Neural crest cell (in vitro differentiated cells): ENCODE data around the gene FBXW10B.

DNA sequence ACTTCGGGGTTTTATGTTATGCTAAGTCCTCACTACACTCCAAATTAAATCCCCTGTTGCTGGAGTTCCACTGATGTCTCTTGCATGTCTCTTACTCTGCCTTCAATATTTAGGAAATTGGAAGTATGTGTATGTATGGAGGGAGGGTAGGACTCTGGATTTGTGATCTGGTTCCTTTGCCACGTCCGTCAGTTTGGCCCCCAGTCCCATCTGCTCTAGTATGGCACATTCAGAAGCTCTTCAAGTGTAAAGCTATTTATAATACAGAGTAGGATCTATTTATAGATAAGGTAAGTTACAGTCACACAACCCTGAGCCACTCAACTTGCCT, 19.1 kb downstream of the TMEM238L start:
- PRO-cap = no peak

DNA sequence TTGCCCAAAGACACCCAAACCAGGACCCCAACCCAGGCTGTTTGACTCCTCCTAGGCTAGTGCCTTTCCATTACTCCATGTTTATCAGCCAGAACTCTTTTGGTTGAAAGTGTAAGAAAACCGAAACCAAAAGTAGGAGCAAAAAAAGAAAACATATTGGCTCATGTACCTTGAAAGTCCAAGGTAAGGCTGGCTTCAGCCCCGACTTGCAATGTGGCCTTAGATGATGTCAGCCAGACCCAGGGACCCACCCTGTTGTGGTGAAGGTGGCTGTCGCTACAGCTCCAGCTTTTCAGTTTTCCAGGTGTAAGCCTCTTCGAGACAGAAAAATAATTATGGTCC, 20.6 kb downstream of the DNAH9 start:
- PRO-cap = no peak

DNA sequence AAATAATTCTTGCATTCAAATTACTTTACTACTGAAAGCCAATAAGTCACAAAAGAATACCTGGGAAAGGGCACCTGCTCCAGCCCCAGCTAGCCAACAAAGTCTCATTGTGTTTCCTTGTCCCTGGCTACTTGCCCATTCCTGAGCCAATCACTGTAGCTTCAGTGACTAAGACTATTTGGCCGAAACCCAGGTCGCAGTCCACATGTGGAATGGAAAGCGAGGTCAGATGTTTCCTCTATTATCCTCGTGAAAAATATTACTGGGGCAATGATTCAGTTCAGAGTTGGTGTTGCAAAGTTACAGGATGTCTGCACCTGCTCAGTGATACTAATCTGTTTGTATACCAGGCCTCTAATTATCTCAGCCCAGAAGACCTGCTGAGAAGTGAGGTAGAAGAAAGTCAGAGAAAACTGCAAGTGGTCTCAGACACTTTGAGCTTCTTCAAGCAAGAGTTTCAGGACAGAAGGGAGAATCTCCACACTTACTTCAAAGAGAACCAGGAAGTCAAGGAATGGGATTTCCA, 21.0 kb downstream of the DNAH9 start:
- PRO-cap = no peak

DNA sequence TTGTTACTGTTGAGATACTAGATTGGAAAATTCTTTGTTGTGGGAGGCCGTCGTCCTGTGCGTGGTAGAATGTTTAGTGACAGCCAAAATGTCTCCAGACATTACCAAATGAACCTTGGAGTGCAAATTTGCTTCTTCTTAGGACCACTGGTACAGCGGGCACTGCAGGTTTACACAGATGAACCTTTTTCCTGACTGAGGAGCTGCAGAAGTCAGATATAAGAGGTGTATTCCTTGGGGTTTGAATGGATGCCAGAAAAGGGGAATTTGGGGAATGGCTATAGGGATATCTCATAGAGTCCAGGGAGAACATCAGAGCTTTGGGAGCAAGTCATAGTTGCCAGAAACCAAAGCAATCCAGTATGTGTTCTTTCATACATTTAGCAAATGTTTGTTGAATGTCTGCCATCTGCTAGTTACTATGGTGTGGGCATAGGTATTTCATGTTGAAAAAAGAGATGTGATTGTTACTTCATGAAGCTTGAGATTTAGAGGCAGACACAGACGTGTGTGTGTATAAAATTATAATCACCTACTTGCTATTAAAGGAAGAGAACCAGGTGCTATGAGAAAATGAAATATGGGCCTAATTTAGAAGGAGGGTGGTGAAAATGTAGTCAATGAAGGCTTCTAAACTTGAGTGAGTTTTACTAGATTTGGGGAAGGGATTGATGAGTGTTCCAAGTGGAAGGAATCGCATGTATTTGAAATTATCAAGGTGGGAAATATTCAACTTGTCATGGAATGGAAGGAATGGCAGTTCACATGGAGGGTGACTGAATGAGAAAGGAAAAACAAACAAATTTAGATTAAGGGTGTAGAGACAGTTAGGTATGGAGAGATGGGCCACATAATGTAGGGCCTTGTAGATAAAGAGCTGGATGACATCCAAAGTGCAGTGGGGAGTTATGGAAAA, 47.0 kb downstream of the MAP2K4 start:
- PRO-cap = no peak

DNA sequence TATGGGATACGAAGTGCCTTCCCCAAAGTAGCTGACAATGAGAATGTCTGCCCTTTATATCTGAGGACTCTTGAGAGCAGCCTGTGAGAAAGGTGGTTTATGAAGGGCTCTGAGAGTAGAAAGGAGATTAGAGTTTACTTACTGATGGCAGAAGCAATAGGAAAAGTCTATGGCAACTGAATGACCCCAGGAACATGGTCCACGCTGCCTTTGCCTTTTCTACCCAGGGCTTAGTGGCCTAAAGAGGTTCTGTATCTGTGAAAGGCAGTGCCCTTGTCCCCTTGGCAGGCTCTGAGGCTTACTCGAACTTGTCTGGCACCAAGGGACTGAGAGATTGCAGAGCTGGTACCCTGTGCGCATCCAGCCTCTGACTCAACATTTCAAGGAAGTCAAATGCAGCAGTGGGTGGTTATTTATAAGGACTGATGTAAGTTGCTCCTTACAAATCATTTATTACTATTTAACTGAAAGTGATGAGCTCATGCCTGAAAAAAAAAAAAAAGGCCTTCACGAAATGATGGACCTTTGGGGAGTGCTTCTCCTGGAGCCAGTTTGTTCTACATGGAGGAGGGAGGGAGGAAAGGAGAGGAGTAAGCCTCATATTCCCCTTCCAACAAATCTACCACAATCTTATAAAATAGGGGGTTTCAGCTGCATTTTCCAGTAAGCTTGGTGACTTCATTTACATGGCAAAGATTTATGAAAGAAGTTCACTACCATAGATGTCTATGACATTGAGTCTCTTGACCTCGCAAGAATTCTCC, 299.8 kb upstream of the MYOCD start:
- PRO-cap = no peak

- PRO-cap = no peak
Observed at GRCh38 chr17:12619406-12619964, 46.2 kb upstream of the MYOCD start.

DNA sequence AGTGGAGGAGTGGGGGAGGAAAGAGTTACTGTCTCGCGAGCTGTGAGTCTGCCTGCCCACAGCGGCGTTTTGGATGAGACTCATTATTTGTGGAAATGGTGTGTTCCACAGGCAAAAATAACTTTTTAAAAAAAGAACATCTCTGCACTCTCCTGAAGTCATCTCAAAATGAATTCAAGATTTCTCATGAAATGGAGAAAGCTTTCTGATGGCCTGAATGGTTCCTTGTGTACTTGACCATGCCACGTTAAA, 34.5 kb upstream of the MYOCD start:
- PRO-cap = no peak

DNA sequence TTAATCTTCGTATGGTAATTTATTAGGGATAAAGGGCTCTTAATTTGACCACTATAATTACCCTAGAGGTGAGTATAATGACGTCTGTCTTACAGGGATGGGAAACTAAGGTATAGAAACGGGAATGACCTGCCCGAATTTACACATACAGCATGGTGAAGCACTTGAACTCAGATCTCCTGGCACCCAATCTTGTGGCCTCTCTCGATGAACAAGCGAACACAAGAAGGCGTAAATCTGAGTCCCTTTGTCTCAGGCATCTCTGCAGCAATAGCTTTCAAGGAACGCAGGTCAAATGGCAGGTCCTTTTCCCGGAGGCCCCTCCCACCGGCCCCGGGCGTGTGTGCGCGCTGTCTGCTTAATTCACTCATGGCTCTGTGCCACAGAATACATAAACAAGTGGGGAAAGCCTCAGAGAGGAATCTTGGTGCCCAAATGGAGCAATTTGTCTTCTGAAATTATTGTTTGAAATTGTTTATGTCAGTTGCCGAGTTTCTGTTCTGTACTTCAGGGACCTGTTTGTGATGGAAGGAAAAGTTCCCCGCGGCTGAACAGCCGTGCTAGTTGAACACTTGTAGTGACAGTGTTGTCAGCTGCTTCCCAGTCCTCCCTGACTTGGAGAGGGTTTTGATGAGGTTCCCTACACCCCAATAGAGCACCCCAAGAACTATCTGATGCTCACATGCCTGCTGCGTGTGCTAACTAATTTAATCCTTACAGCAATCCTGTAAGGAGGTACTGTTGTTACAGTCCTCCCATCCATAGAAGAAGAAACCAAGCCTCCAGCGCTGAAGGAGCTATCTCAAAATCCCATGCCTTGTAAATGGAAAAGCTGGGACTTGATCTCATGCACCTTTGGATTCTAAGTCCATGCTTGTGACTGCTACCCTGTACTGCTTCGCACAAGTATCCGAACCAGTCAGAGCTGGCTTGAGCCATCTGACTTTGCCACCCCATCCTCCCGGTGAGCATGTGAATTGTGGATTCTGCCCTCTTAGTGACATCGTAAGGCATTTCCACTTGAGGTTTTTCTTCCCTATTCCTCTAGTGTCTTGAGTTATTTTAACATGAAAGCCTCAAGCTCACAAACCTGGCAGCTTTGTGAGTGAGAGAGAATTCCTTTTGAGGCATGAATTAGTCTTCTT, 14.9 kb downstream of the MYOCD start:
- PRO-cap = no peak

GRCh38 chr17:12690966-12691694, 25.4 kb downstream of the MYOCD start:
- PRO-cap = no peak

GRCh38 chr17:12742041-12742630, 47.2 kb upstream of the ARHGAP44 start:
- PRO-cap = no peak

DNA sequence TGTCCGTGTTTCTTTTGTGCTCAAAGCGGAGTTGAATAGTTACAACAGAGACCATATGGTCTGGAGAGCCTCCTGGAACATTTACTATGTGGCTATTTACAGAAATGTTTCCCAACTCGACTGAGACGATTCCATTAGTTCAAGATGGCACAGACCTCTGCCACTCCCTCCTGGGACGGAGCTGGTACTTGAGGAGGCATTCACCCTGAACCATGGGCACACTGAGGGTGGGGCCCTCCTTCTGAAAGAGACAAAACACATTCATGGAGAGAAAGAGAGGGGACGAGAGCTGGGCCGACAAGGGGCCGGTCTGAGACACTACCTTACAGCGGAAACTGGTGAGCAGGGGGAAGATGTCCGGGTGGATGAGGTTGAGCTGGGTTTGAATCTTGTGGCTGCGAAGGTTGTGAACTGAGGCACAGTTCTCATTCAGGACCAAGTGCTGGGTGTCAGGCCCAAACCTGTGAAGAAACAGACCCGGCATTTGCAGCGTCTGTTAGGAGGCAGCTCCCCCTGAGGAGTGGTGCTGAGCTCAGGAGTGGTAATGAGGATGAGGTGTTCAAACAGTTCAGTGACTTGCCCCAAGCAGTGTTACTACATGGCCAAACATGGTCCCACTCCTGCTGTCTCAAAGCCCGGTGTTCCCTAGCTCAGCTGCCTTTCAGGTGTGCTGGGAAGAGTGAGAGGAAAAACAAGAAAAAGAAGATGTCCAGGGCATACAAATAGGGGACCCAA, 15.5 kb downstream of the ELAC2 start:
- PRO-cap = no peak

DNA sequence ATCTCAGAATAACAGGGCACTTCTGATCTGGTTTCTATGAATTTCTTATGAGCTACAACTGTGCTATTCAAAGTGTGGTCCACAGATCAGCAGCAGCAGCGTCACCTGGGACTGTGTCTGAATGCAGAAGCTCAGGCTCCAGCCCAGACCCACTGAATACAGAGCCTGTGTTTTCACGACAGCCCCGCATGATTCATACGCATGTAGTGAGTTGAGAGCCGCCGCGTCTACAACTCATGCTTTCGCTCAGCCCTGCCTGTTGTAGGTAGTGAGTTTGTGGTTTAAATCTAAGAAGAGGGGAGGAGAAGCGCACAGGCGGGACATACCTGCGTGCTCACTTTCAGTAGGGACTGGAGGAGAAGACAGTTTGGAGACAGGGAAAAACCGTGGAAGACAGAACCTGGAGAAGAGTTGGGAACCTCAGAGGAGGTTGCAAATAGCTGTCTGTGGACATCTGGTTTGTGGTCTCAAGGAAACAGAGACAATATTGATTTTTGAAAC, 28.6 kb upstream of the ELAC2 start:
- PRO-cap = no peak

DNA sequence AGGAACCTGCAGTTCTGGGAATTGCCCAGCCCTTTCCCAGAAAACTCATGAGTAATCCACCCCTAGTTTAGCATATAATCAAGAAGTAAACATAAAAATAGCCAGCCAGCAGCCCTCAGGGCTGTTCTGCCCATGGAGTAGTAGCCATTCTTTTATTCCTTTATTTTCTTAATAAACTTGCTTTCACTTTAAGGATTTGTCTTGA, 37.5 kb upstream of the HS3ST3A1 start:
- PRO-cap = no peak

DNA sequence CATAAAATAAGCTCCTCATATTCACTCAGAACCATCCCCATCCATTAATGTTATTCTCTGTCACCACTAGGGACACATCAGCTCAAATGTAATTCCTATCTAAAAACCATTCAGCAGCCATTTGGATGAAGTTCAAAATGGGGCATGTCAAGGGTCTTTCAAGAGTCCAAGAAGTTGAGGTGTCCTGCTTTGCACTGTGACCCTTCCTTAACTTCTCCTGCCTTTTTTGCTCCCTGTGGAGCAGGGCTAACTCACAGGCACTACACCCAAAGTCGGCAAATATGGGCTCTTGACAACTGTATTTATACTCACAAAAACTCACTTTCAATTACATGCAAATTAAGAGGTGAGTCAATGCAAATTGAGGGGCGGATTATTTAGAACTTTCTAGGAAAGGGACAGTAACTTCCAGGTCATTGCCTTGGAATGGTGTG, 128.3 kb upstream of the COX10 start:
- PRO-cap = no peak

- PRO-cap = no peak
Observed at GRCh38 chr17:15042738-15043095, 222.4 kb downstream of the PMP22 start.

- PRO-cap = no peak
Observed at GRCh38 chr17:15433274-15433758, 34.1 kb downstream of the CDRT4 start.

- PRO-cap = no peak
Observed at GRCh38 chr17:15464663-15465156, 2.7 kb downstream of the CDRT4 start.

GRCh38 chr17:15473663-15474089, 6.3 kb upstream of the CDRT4 start:
- PRO-cap = no peak

DNA sequence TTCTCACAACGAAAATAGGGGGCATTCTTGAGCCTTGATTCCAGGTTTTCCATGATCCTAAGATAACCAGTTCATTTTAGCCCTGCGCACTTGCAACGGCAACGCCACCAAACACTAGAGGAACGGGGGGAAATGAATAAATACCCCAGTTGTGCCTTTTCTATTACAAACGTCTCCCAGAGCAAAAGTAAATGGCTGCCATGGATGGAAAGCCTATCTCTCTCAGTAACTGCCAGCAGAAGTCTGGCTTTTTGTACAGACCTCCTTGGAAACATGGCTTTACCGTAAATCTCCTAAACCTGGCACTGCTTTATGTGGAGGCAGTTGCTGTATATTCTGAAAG, at the start of gene FBXW10B:
Gene FBXW10B (minus strand): TSS at position 245 of the 343 bp plus-strand sequence.
- PRO-cap = no peak

DNA sequence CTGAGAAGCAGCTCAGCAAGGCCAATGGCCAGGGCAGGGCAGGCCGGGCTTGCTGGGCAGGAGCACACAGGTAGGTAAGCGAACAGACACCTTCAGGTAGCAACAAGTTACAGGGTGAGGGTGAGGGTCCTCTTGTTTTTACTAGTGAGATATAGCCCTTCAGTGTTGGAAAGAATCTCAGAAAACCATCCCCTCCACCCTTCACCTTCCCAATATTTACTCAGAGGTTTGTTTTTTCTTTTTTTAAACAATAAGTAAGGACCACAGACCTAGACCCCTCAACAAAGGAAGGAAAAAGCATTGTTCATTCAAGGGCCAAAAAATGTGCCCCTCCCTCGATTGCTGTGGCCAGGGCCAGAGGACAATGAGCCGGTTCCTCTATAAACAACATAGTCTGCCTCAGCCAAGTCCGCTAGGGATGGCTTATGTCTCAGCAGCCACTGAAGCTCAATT, 24.2 kb downstream of the TRIM16 start:
- PRO-cap = no peak